UCH-1 (cell line): ENCODE data around the genes MACROD1, RPS6KA4 and RASGRP2.

- RRBS, result no CpG with 5 or more reads among the region's 9 CpGs
Observed at GRCh38 chr11:64165314-64165534, 689 bp downstream of the MACROD1 start.

- RRBS, result 4% methylated on average over 44 of the region's 84 CpGs
Observed at GRCh38 chr11:64165535-64166283, at the start of gene MACROD1. Gene MACROD1, minus strand, starts transcription at chr11:64166113.

- RRBS, result 91% methylated on average over 5 of the region's 28 CpGs
Observed at GRCh38 chr11:64208710-64209700, 2.5 kb downstream of the FERMT3 start.

DNA sequence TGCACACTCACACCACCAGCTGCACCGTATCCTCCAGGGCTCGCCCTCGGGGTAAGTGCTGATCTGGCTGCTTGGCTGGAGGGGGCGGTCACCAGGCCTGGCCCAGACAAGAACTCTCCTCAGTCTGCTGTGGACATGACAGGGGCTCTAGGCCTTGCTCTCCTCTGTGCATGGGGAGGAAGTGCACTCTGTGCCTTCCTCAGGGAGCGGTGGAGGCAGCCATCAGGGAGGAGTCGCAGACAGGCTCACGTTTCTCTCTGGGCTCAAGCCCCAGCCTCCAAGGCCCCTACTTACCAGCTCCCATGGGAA is 827 bp downstream of the TRPT1 start:
- RRBS, result no CpG with 5 or more reads among the region's 7 CpGs

DNA sequence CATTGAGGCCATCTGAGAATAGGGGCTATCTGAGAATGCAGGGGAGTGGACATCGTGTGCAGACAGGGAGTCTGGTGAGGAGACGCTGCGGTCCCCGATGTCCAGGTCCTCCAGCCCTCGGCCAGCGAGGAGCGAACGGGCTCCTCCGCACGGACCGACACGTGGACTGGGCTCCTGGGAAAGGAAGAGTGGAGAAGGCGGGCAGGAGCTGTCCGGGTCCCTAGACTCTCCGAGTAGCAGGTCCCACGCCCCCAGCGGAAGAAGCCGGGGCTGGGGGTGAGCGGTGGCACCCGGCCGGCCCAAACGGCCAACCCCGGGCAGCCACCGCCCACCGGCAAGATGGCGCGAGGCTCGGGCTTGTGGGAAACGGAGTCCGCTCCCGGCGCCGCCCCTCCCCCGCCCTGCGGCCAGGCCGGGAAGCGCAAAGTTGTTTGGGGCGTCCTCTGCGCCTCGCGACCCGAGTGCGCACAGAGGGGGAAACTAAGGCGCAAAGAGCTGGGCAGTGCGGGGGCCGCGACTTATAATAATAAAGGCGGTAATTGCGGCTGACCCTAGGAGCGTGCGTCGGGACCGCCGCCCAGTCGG is 535 bp upstream of the PPP1R14B start:
- RRBS, result 4% methylated on average over 12 of the region's 55 CpGs

DNA sequence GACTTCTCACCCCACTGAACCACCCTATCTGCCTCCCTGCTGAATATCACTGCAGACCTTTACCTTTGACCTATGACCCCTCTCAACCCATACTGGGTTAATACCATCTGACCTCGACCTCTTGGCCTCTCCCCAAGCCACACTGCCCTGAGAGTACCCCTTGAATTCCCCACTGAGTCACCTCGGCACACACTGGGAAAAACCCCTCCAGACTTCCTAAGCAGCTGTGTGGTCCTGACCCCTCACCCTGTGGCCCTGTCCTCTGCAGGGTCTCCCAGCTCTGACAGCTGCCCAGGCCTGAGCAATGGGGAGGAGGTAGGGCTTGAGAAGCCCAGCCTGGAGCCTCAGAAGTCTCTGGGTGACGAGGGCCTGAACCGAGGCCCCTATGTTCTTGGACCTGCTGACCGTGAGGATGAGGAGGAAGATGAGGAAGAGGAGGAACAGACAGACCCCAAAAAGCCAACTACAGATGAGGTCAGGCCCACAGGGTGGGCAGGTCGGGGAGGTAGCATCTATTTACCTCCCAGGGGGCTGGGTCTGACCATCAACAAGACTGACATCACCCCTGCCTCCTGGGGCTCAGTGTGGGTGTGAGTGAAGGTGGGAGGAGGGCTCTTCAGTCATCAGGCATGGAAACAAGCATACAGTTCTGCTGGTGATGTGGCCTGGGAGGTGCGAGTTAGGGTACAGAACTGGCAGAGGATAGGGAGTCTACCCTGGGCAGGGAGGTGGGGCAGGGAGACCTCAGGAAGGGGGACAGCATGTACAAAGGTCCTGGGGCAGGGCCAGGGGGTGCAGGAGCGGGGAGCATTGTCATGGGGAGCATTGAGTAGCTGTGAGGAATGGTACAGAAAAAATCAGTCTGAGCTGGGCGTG is 8.7 kb downstream of the PLCB3 start:
- RRBS, result no CpG with 5 or more reads among the region's 9 CpGs

DNA sequence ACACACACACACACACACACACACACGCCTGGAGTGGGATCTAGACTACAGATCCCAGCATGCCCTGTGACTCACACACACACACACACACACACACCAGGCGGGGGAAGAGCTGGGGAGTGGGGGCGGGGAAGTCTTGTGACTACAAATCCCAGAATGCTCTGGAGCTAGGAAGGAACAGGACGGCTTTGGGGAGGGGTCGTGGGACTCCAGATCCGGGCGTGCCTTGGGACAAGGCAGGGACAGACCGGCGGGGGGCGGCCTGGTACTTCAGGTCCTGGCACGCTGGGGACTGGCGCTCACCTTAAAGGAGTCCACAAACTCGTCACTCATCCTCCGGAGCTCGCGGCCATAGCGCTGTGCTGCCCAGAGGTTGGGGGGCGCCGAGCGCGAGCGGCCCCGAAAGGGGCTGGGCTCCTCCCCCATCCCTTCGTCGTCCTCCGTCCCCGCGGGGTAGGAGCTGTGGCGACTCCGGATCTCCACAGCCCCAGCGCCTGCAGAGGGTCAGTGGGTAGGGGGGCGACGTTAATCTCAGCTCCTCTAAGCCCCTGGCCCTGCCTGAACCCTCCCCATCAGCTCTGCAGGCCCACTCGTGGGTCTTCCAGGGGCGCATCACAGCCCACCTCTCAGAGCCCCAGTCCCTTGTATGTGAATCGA is 13.0 kb downstream of the BAD start:
- RRBS, result 5% methylated on average over 5 of the region's 36 CpGs

- RRBS, result no CpG with 5 or more reads among the region's 4 CpGs
Observed at GRCh38 chr11:64282914-64283113, 1.7 kb downstream of the BAD start.

- RRBS, result 33% methylated on average over 5 of the region's 13 CpGs
Observed at GRCh38 chr11:64313557-64314071, 3.7 kb downstream of the TRMT112 start.

DNA sequence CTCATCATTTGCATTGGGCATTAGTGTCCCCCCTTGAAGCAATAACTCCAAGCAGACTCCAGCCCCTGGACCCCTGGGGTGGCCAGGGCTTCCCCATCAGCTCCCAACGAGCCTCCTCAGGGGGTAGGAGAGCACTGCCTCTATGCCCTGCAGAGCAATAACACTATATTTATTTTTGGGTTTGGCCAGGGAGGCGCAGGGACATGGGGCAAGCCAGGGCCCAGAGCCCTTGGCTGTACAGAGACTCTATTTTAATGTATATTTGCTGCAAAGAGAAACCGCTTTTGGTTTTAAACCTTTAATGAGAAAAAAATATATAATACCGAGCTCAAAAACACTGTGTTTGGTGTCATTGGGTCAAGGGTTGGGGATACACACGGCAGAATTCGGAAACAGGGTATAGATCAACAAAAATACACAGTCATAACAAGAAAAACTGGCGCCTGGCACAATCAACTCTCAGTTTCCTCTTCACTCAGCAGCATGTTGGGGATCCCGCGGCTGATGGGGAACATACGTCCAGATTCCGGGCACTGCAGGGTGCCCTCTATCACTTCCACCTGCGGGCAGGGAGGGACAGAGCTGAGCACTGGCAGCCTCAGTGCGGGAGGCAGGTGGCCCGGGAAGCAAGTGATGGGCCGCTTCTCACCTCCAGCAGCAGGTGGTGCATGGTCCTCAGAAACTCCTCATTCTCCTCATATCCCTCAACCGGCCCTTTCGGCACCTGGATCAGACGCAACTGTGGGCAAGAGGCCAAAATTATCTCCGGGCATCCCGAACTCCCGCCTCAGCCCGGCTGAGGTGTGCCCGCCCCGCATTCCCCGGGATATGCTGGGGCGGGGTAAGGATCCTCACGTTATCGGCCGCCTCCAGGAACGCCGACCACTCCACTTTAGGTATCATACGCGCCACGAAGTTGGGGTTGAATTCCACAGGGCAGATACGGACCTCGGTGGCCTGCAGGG is 668 bp downstream of the TRMT112 start:
- RRBS, result 4% methylated on average over 7 of the region's 36 CpGs

GRCh38 chr11:64358576-64359449 is at the start of gene RPS6KA4:
Gene RPS6KA4, plus strand, starts transcription at chr11:64359162.
- RRBS, result 3% methylated on average over 22 of the region's 65 CpGs

DNA sequence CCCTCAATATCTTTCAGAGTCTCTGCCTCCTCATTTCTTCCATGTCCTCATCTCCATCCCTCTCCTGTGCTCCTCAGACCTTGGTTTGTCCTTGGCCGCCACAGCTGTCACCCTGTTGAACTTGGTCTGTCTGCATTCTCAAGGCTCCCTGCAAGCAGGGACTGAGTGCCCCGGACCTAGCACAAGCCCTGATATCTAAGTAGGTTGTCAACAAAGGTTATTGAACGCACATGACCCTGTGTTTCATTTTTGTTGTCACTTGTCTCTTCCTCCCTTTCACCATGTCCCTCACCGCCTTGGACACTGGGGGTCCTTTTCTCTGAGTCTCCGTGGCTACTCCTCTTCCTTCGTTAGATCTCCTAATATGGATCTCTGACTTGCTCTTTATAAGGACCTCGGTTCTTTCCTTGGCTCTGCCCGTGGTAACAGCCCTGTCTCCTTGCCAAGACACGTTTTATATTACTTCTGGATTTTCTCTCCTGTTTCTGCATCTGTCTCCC is 38.6 kb downstream of the SLC22A12 start:
- RRBS, result no CpG with 5 or more reads among the region's 9 CpGs

- RRBS, result no CpG with 5 or more reads among the region's 23 CpGs
Observed at GRCh38 chr11:64637727-64638243, 46.8 kb downstream of the SLC22A12 start.

- RRBS, result 0% methylated on average over 1 of the region's 15 CpGs
Observed at GRCh38 chr11:64729676-64730120, 6.7 kb upstream of the NRXN2 start.

GRCh38 chr11:64743883-64744675 is at the start of gene RASGRP2:
Gene RASGRP2, minus strand, starts transcription at chr11:64744142.
- RRBS, result 9% methylated on average over 6 of the region's 53 CpGs

DNA sequence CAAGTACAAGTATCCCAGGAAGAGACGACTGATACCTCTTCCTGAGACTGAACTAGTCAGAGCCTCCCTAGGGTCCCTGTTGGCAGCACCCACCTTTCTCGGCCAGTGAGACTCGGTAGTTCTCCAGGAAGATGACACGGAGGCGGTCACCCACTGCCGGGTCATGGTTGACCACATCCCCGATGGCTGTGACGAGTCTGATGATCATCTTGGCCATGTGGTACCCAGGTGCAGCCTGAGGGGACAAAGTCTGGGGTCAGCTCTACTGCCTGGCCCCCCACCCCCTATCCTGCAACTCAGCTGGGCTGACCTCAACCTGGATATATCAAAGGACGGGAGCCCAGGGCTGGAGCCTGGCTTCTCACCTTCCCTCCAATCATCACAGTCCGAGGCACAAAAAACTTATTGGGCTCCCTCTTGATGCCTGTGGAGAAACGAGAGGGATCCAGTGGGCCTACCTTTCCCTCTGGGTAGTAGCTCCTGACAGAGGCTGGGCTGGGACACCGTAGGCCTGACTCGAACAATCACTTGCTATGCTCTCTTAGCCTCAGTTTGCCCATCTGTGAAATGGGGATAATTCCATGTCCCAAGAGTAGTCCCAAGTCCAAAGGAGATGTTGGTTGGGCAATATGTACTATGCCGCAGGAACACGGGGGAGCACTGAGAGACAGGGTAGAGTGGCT is 7.4 kb upstream of the RASGRP2 start:
- RRBS, result no CpG with 5 or more reads among the region's 15 CpGs

- RRBS, result no CpG with 5 or more reads among the region's 7 CpGs
Observed at GRCh38 chr11:64760459-64760946, 729 bp upstream of the PYGM start.

- RRBS, result no CpG with 5 or more reads among the region's 11 CpGs
Observed at GRCh38 chr11:64855374-64855829, 10.9 kb upstream of the CDC42BPG start.

DNA sequence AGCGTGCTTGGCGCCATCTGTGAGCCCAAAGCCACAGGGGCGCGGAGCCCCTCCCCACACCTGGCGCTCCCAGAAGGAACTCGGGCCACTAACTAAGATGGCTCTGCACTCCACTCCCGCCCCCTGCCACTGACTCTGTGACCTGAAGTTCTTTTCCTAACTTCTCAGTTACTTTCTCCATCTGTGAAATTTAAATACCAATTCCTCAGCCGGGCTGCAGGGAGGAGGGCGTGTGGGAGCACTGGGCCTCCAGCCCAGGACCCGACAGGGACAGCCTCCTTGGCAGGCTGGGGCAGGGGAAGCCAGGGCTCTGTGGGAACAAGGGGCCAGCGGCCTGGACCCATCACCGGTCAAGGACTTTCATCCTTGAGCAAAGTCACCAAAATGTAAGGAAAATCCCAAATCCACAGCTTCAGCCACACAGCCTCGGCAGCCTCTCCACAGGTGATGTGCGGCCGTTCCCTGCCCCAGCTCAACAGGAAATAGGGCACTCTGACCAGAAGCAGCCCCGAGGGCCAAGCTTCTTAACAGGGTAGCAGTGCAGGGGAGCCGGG is 14.7 kb downstream of the EHD1 start:
- RRBS, result no CpG with 5 or more reads among the region's 17 CpGs

DNA sequence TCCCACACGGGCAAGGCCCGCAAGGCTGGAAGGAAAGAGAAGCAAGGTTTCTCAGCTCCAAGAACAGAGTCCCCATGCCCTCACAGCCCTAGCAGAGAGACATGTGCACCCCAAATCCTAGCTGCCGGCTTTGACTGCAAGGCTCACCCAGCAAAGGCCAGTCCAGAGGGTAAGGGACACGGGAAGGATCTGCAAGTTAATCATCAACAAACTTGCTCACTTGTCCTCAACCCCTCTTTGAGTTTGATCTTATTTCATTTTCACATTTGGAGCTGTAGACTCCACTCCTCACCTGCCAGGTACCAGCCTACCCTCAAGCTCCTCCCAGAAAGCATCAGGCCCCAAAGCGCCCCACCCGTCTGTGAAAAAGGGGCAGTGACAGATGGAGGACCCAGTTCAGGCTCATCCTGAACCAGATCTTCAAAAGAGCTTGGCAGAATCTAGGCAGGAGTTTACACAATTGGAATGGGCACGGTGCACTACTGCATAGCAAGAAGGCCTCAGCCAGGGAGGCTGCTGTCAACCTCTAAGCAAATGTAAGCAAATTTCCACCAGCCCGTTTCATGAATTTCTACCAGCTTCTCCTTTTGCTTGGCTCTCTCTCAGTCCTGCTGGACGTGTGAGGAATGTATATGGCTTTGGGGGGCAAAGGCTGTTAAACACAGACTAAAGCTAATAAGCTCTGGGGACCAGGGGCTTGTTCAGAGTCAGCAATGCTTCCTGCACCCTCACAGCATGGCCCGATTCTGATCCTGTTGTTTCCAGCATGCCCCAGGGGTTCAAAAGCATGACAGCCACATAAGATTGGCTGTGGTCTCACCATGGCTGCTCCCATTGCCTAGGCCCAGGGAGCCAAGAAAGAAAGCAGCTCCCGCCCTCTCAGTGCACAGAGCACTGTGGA is 5.4 kb downstream of the EHD1 start:
- RRBS, result no CpG with 5 or more reads among the region's 11 CpGs